ENCODE measurements around the genes NOG and CCDC182.

DNA sequence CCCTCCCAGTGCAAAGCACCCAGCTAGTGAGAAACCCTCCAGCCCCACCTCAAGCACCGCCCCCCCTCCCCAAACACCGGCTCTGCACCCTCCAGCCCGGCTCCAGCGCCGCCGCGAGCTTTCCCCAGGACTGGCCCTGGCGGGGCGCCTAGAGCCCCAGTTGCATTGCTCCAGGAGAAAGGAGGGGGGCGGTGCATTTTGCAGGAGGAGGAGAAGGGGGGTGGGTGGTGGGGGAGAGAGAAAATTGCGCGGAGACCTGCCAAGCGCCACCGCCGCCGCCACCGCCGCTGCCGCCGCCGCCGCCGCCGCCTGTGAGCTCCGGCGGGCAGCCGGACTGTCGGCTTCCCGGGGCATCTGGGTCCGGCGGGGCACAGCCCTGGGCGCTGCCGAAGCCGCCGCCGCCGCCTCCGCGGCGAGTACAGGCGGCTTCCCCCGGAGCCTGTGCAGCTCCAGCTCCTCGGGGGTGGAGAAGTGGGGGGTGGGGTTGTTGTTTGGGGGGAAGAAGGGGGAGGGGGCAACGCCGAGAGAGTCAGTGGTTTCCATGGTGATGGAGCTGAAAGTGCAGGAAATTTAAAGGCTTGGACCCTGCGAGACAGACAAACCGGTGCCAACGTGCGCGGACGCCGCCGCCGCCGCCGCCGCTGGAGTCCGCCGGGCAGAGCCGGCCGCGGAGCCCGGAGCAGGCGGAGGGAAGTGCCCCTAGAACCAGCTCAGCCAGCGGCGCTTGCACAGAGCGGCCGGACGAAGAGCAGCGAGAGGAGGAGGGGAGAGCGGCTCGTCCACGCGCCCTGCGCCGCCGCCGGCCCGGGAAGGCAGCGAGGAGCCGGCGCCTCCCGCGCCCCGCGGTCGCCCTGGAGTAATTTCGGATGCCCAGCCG lies at the start of gene NOG:
Gene NOG (plus strand): TSS at position 599 of the 877 bp plus-strand sequence.
- PRO-cap = no peak
- RAMPAGE, long total RNA = no peak

GRCh38 chr17:56887512-56888094 lies 26.2 kb downstream of the TRIM25 start:
- PRO-cap = no peak
- RAMPAGE, long total RNA = no peak

GRCh38 chr17:56906013-56906574 lies 7.8 kb downstream of the TRIM25 start:
- PRO-cap = no peak
- RAMPAGE, long total RNA = no peak

DNA sequence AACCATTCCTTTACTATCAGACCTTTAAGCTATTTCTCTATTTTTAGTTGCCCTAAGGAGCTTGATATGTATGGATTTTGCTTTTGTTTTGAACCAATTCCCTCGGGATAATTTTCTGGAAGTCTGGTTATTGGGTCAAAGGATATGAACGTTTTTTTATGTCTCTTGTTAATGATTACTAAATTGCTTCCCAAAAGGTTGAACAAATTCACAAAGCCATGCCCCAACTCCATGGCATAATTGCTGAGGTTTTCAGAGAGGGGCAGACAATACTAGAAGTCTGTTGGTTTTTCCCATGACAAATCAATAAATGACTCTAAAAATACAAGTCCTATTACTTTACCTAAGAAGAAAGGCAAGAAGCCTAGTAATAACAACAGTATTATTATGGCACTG lies 11.4 kb upstream of the AKAP1 start:
- PRO-cap = no peak
- RAMPAGE, long total RNA = no peak

- PRO-cap = no peak
- RAMPAGE, long total RNA = no peak
Observed at GRCh38 chr17:57086115-57086687, 1.2 kb downstream of the AKAP1 start.

- PRO-cap = no peak
- RAMPAGE, long total RNA = no peak
Observed at GRCh38 chr17:57108456-57108957, 23.5 kb downstream of the AKAP1 start.

DNA sequence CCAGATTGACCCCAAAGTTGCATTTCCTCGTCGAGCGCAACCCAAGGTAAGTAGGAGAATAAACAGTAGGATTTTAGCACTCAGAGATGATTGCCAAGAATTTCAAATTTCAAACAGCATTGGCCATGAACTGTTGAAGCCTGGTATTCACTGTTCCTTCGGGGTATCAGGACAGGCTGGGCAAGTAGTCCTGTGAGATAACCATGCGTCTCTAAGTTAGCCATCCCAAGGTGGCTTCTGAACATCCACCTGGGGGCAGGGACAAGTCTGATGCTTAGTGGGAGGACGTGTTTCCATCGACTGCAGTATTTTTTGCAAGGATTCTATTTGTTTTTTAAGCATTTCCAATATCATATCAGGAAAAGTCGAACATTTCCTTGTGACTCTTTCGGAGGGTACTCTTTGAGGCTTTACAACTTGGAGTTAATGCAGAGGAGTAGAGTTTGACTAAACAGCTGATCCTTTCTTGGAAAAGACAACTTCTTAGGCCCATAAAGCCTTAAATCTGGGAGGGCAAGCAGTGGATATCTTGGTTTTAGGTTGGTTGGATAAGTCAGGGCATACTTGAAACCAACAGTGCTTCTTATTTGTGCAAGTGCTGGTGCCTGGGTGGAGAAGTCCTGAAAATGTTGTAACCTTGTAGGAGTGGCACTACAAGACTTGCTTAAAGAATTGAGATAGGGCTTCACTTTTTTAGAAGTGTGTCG lies 6.0 kb downstream of the MSI2 start:
- PRO-cap = no peak
- RAMPAGE, long total RNA = no peak

- PRO-cap = no peak
- RAMPAGE, long total RNA = no peak
Observed at GRCh38 chr17:57289684-57289964, 33.3 kb downstream of the MSI2 start.

DNA sequence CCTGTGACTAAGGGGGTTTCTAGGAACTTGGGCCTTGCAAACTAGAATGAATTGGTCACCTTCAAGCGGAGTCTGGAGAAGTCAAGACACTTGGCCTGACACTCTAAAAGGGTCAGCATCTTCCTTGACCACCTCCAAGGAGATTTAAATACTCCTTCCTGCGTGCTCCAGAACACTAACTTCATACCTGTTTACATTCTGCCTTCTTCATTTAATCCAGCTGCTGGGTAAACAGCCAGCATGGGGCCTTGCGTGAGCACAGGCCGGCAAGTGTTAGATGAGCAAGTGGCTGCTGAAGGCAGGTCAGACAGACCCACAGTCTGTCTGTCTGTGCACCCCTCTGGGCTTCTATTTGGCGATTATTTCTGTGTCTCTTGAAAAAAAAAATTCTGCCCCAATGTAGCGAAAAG lies 153.8 kb downstream of the MSI2 start:
- PRO-cap = no peak
- RAMPAGE, long total RNA = no peak

- PRO-cap = no peak
- RAMPAGE, long total RNA = no peak
Observed at GRCh38 chr17:57413489-57414317, 157.4 kb downstream of the MSI2 start.

GRCh38 chr17:57435686-57436473 lies 179.6 kb downstream of the MSI2 start:
- PRO-cap = no peak
- RAMPAGE, long total RNA = no peak

DNA sequence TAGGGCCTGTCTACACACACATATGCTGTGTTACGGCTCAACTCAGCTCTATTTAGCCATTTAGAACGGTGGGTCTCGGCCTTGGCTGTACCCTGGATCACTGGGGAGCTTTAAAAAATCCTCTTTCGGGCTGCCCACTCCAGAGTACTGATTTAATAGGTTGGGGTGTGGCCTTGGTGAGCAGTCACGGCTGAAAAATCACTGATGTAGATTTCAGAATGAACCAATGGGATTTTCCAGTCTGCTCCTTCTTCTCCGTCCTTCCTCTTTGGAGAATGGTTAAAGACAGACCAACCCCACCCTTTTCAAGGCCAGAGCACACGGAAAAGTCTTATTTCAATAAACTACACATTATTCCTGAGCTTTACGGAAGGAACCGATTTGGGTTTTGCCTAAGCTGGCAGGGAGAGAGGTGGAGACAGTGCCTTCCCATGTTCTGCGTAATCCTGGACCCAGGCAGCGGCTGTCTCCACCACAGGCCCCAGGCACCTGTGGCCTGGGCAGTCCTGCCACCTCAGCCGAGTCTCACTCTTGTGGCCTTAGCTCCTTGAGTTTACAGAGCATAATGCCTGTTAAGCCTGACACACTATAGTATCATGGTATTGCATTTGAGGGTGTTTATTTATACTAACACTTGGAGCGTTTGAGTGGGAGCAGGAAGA lies 223.3 kb downstream of the CCDC182 start:
- PRO-cap = unidirectional peak, plus-strand start at position 59 of the sequence
- RAMPAGE, long total RNA = no peak

DNA sequence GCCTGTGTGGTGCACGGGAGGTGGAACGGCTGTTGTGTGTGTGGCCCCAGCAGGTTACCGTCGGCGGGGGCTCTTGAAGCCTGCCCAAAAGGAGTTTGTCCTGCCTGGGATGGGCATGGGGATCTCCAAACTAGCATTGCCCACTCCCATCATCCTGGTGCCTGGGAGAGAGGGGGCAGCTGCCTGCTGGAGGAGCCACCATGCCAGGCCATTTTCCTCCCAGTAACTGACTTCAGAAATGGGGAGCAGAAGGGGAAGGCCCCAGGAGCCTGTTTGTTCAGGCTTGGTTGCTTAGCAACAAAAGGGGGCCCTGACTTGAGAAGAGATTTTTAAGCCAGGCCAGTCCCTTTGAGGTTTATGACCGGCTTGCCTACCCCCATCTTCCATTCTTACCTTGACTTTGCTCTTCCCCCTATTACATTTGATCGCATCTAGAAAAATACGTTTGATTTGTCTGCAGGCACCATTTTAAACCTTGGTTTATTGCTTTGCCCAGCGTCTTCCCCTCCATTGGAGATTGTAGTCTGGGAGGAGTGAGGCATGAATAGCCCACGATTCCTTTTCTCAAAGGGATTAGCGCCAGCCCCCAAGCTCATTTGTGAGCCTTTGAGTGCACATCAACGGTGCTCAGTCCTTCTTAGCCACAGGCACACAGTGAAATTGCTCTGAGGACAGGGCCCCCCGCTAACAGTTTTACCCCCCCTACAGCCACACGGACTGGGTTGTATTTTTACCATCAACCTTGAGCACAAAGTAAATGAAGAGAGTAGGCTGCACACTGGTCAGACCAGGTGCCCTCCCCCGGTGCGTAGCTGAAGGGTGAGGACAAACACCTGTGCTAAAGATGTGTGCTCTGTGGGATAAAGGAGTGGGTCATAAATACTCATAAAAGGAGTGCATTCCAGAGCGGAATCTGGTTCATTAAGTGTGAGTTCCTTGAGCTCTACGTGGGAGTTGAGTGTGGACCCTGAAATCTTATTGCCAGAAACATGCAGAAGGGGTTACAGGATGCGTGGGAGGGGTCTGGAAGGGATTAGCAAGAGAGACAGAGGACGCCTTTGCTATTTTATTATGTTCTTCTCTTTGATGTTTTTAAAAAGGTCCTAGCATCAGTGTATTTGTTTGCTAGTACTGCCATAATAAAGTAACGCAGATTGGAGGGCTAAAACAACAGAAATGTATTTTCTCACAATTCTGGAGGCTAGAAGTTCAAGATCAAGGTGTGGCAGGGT lies 217.3 kb downstream of the CCDC182 start:
- PRO-cap = no peak
- RAMPAGE, long total RNA = no peak

DNA sequence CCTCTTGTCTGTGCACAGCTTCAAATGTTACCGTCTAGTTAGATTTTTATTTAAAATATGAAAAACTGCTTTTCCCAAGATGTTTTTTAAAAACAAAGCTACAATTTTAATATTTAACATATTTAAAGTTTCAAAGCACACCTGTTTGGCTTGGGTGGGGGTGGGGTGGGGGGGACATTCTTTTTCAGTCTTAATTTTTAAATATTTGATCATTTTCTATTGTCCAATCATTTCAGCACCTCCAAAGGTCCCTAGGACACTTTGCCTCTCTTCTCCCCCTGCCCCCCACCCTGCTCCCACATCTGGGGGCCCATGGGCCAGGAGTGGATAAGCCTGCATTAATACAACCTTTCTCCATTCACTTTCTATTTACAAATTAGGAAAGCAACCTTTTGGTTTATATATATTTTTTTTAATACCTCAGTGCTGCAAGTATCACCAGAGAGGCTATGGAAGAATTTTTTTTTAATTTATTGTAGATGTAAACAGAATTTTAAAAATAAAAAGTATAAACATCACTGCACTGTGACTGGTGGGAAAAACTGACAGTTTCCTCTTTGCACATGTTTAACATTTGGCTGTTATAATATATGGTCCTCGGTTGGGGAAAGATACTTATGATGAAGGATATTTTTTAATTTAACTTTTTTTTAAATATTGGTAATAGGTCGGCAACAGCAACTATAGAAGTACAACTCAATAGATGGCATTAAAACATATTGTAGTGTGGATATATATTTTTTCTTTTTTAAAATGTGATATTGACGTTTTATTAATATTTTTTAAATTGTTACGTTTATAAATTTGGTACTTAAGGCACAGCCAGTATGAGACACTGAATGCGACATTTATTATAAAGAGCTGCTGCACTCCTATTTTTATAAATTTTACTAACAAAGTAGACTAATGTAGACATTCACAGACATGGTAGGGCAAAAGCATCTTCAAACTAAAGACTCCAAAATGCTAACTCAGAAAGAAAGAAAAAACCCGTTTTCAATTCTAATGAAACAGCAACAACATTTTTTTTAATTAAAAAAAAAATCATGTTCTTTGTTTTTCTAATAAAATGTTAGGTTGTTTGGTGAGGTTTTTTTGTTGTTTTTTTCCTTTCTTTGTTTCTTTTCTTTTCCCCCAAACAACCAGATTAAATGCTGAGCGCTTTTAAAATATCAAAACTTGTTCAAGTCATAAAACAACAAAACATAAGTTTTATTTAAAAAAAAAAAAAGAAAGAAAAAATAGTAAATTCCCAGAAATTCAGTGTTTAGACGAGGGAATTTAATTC lies 64.1 kb downstream of the CCDC182 start:
- PRO-cap = no peak
- RAMPAGE, long total RNA = no peak

DNA sequence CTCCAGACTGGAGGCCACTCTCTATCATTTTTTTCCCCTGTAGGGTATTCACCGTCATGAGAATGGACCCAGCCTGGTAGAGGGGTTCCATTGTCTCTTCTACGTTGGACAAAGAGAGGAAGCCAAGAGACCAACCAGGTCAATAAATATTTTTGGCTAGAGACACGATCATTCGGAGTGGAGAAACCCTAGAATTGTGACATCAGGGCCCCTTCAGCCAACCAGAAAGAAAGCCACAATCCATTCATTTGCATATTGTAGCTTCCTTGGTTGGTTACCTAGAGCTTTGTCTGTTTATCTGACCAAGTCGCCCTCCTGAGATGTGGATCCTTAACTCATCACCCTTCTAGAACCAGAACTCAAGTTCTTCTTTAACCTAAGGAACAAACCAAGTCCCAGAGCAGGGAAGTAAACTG lies at the start of gene CCDC182:
Gene CCDC182 (minus strand): TSS at position 118 of the 416 bp plus-strand sequence.
- PRO-cap = no peak
- RAMPAGE, long total RNA = no peak

GRCh38 chr17:57866915-57867579 lies 17.2 kb upstream of the MRPS23 start:
- PRO-cap = no peak
- RAMPAGE, long total RNA = no peak

GRCh38 chr17:57885147-57885713 lies 35.4 kb upstream of the MRPS23 start:
- PRO-cap = no peak
- RAMPAGE, long total RNA = no peak

DNA sequence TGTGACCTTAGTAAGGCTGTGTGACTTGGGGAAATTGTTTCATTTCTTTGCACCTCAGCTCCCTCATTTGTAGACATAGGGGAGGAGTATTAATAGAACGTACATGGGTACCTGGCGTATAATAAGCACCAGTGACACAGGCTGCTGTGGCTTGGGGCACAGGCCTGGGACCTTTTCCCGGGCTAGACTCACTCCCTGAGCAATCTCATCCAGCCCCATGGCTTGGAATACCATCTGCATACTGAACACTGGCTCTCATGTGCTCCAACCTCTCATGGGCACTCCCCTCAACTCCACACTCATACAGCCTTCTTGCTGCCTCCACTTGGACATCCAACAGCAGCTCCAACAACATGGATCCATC lies 41.0 kb upstream of the MRPS23 start:
- PRO-cap = no peak
- RAMPAGE, long total RNA = no peak

- PRO-cap = no peak
- RAMPAGE, long total RNA = no peak
Observed at GRCh38 chr17:57915155-57916048, 39.8 kb downstream of the CUEDC1 start.

DNA sequence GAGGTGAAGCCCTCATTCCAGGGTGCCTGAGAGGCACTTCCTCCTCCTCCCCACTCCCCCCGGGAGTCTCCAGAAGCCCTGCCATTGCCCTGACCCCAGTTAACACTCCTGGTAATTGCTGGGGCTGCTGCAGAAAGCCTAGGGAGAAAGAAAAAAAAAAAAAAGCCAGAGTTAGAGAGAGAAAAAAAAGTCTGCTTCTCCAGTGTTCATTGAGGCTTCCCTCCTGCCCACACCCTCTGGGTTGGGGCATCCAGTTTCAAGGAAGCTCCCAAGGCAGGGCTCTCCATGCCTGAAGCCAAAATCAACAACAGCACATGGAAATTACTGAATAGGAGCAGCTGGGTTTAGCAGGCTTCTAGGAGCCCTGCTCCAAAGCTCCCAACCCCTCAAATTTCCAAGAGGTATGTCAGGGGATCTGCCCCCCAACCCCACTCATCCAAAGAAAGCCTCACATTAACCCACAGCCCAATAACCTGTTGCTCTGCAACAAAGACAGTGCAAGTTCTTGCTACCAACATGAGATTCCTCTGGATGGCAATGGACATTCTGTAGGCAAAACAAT lies 27.9 kb downstream of the CUEDC1 start:
- PRO-cap = no peak
- RAMPAGE, long total RNA = no peak